Melanocyte of skin (primary cell): Measurements from ENCODE around the genes CST8 and ENTPD6.

- CAGE, long polyA plus RNA, 2 experiments = no peak in any of the 2 experiments
Observed at GRCh38 chr20:23081598-23082098, 4.5 kb downstream of the CD93 start.

GRCh38 chr20:23103136-23103879 lies 17.2 kb upstream of the CD93 start:
- CAGE, long polyA plus RNA, 2 experiments = no peak in any of the 2 experiments

DNA sequence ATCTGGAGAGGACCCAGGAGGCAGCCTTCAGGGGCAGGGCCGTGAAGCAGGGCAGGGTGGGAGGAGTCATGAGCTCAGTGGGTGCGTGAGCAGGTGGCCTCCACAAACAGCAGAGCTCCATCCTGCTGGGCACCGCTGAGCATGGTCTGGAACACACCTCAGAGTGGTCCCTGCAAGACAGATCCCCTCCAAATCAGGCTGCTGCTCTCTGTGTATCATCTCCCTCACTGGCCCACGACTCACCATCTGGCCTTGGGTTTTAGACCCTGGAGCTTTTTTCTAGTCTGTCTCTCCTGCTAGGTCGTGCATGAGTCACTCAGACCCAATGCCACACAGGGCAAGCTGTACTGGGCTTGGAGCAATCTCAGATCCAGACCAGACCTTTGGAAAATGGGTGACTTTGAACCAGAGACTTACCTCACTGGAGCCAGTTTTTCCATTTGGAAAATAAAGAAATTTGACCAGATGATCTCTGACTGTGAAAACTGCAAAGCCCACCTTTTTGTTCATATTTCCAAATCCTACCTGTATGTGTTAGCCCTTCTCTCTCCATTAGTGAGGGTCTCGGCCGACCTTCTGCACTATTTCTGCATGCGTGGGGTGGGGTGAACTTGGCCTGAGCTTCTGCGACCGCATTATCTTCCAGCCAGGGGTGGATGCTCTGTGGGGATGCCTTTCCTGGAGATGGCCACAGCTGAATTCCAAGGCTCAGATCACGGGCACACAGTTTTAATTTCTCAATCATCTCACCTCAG lies 30.8 kb upstream of the CD93 start:
- CAGE, long polyA plus RNA, 2 experiments = no peak in any of the 2 experiments

- CAGE, long polyA plus RNA, 2 experiments = no peak in any of the 2 experiments
Observed at GRCh38 chr20:23135703-23136226, 49.6 kb upstream of the CD93 start.

DNA sequence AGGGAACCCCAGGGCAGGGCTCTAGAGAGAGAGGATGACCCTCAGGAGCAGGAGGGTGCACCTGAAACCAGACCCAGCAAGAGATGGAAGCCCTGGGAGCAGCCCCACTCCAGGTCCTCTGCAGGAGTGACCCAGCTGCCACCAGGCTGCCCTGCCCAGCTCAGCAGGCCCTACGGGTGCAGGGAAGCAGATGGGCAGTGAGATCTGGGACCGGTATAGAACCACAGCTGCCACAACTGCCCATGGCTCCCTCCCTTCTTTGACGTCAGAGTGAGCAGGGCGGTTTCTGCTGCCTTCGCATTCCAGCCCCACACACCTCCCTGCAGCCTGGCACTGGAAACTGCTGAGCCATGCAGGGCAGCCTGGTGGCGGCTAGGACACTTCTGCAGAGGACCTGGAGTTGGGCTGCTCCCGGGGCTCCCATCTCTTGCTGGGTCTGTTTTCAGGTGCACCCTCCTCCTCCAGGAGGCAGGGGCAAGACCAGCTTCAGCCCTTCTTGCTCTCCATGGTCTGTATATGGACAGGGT lies 101.6 kb upstream of the CD93 start:
- CAGE, long polyA plus RNA, 2 experiments = no peak in any of the 2 experiments

DNA sequence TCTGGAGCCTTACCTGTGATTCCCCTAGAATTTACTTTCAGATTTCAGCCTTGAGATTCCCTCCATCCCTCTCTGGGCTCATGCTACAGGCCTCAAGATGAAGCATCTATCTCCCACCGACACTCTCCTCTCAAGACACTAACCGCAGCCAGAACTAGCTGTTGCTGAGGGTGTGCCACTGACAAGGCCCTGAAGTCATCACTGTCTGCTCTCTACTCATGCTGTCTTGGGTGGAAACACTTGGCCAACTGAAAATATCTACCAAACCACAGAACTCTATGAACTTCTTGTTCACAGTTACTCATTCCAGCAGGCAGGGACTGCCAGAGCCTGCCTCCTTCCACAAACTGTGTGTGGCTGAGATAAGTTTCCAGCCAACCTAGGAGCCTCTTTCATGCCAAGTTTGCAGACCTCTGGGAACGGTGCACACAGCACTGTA lies 45.6 kb upstream of the NXT1 start:
- CAGE, long polyA plus RNA, 2 experiments = no peak in any of the 2 experiments

DNA sequence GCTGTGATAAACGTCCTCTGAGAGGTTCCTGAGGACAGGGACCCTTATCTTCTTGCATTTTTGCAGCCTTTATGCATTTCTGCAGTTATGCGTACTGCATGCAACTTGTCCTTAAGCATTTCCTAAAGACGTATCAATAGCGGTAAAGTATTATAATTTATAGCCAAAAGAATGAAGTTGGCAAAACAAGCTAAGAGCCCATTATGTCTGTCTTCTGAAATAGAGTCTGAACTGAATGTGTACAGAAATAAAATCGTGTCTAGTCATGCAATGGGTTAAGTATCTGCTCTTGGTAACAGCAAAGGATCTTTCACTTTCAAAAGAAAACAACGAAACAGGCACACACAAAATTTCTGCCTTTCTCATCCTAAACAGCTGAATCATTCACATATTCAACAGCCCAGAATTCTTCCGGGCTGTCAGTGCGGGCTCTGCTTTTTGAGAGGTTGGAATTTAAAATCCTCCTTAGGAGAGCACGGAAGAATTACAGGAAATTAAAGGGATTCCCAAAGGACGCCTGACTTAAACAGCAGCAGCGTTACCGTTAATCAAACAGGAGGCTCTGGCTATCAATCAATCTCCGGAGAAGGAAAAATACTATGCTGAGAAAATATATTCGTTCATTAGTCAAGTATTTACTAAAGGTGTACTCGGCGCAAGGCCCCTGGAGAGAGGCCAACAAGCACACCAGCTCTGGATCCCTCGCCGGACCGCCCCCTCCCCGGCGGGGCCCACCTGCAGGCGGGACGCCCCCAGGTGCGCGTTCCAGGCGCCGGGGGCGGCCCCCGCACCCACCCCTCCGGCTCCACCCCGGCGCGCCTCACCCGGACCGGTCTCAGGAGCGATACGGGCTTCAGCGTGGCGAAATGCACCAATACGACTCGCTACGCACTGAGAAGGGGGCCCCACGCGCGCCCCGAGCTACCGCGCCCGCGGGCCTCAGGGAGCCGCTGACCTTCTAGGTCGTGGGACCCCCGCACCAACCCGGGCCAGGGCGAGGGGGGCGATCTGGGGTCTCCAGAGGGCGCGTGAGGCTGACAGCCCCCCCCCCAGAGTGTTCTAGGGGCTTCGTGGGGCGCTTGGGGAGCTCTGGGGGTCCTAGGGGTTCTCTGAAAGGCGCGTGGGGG lies 1.2 kb downstream of the NAPB start:
- CAGE, long polyA plus RNA, 2 experiments = no peak in any of the 2 experiments

DNA sequence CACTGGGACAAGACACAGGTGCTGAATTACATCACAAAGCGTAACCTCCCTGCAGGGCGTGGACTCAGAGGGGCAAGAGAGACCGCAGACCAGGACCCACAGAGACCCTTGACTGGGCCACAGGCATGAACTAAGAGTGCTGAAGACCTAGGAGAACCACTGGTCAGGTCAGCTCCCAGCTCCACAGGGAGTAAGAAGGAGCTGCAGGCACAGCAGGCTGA lies at the start of gene CST8:
CST8 (plus strand) TSS at position 101 of the 221 bp plus-strand sequence.
- CAGE, long polyA plus RNA, 2 experiments = no peak in any of the 2 experiments

GRCh38 chr20:23552192-23552611 lies 16.1 kb downstream of the CST9L start:
- CAGE, long polyA plus RNA, 2 experiments = no peak in any of the 2 experiments

DNA sequence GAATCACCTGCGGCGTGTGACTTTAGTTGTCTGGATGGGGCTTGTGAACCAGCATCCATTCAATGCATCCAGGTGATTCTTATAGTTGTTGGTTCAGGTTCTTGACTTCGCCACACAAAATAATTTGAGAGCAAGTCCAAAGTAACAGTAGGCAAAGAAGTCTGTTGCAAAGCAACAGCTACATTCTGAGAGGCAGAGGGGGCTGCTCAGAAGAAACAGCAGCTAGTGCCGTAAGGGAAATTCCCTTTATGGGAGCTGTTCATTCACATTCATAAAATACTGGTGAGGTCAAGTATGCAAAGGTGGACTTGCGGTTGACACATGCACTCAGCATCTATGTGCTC lies 12.7 kb downstream of the CST3 start:
- CAGE, long polyA plus RNA, 2 experiments = no peak in any of the 2 experiments

DNA sequence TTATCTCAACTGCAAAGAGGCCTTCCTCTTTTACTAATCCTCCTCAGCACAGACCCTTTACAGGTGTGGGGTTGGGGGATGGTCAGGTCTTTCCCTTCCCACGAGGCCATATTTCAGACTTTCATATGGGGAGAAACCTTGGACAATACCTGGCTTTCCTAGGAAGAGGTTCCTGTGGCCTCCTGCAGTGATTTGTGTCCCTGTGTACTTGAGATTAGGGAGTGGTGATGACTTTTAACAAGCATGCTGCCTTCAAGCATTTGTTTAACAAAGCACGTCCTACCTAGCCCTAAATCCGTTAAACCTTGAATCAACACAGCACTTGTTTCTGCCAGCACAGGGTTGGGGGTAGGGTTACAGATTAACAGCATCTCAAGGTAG lies 6.0 kb upstream of the CST1 start:
- CAGE, long polyA plus RNA, 2 experiments = no peak in any of the 2 experiments

DNA sequence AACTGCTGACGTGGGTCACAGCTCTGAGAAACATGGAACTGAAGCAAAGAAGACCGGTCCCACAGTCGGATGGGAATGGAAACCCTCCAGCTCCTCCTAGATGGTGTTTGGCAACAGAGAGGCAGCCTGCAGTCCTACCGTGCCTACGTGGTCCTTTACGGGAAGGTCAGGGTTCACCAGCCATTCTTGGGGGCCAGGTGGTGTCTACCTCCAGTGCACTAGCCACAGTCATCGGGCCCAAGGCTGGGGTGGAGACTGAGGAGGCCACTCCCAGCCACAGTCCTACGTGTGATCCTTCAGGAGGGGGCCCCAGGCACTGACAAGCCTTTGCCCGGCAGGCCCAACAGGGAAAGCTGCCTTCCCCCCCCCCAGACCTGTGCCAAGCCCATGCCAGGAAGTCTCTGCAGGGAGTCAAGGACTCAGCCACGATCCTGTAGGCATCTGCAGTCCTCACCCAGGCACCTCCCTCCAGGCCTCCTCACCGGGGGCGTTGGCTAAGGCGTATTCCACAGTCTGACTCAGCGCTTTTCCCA lies 203.1 kb upstream of the CST7 start:
- CAGE, long polyA plus RNA, 2 experiments = no peak in any of the 2 experiments

GRCh38 chr20:24990654-24991267 lies 1.8 kb downstream of the APMAP start:
- CAGE, long polyA plus RNA, 2 experiments = no peak in any of the 2 experiments

GRCh38 chr20:24998561-24999210 lies 6.1 kb upstream of the APMAP start:
- CAGE, long polyA plus RNA, 2 experiments = no peak in any of the 2 experiments

DNA sequence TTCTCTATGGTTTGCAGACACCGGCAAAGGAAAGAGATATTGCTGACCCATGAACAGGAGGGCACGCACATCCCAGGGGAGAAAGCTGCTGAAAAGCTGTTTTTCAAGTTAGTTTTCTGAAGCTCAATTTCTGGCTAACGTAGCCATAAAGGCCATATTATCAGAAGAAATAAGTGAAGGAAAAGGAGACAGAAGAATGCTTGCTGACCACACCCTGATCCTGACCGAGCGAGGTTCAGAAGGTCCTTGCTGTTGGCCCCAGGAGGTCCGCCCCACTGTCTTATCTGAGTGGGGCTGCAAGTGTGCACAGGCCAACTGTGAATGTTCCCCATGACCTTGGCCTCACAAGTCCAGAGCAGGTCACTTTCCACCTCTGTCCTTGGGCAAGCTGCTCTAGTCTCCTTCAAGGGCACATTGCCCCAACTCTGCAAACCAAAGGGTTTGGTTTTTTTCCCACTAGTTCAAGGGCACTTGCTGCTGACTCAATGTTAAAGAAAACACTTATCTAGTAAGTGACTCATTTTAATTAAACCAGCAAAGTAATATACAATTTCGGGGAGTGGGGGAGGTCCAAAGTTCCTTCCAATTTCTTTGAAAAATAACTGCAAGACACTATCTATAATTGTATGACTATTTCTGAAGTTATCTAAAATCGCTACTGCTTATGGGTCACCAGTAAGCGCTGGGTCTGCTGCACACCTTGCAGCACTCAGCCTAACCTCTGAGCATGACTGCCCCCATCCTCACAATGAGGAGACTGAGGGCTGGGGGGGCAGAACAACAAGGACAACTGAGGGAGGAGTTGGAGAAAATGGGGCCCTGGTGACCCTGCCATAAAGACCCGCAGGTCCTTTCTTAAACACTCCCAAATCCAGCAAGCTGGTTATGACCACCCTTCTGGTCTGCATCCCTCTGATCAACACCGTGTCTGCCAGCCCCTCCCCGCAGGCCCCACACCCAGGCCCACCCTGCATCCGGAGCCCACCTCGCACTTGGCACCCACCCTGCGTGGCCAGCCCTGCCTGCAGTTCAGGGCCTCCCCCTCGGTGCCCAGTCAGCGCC lies 1.7 kb downstream of the ACSS1 start:
- CAGE, long polyA plus RNA, 2 experiments = no peak in any of the 2 experiments

GRCh38 chr20:25195497-25196071 lies at the start of gene ENTPD6:
TSS of gene ENTPD6 (plus strand) at chr20:25195712.
- CAGE, long polyA plus RNA, 2 experiments = start-site peak on the plus strand in 2 of 2 experiments, at chr20:25195695-25195830 at its widest, 228 to 506 reads per replicate

DNA sequence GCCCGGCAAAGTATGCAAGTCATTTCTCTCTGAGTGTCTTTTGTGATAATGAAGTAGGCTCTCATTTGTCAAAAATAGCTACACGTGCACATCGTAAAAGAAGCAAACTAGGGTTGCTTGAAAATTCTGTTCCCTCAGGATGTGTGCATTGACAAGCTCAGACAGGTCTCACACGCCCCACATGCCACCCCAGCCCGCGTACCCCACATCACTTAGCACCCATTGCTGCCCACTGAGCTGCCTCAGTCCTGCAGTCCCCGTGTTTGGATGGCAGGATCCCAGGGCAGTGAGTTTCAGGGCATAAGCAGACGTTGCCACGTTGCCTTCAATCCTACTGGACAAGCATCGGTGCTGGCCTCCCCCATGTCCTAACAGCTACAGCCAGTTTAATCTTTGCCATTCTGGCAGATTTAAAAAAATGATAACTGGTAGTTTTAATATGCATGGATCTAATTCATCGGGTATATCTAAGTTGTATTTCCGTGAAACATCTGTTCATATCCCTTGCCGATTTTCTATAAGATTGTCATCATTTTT lies 20.3 kb upstream of the PYGB start:
- CAGE, long polyA plus RNA, 2 experiments = no peak in any of the 2 experiments

GRCh38 chr20:25233437-25233955 lies 14.4 kb upstream of the PYGB start:
- CAGE, long polyA plus RNA, 2 experiments = no peak in any of the 2 experiments

GRCh38 chr20:25251967-25253080 lies 4.4 kb downstream of the PYGB start:
- CAGE, long polyA plus RNA, 2 experiments = no peak in any of the 2 experiments

- CAGE, long polyA plus RNA, 2 experiments = no peak in any of the 2 experiments
Observed at GRCh38 chr20:25318545-25319046, 70.7 kb downstream of the PYGB start.